Heart (tissue), 3 donors: ENCODE measurements around a stretch of chr11.

DNA sequence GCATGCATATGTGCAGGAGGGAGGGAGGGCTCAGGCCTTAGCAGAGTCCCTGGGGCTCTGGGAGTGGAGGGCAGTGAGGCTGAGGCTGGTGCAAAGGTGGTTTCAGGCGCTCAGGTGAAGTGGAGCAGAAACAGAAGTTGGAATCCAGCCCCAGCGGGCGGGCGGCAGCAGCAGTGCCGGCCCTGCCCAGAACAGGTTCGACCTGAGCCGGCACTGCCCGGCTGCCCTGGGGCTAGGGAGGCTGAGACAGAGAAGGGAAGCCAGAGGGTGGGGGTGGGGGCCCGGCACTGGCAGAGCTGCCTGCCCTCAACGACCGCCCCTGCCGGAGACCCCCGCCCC lies 13.4 kb downstream of the ASCL2 start:
- RAMPAGE, long total RNA, 2 experiments, result no peak in any of the 2 experiments

DNA sequence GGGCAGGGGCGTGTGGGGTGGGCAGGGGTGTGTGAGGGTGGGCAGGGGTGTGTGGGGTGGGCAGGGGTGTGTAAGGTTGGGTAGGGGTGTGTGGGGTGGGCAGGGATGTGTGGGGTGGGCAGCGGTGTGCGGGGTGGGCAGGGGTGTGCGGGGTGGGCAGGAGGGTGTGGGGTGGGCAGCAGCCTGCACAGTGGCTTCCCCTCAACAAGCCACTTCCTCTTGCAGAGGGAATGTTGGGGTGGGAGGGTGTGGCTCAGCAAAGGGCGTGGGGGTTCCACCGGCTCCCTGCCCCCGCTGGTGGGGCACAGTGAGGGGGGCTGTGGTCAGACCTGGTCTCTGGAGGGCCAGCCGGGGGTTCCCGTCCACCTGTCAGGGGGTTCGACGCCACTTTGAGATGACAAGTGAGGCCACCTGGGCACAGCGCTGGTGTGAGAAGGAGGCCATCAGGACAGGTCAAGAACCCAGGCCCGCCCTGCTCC lies 1.5 kb downstream of the C11orf21 start:
- RAMPAGE, long total RNA, 2 experiments, result no peak in any of the 2 experiments

DNA sequence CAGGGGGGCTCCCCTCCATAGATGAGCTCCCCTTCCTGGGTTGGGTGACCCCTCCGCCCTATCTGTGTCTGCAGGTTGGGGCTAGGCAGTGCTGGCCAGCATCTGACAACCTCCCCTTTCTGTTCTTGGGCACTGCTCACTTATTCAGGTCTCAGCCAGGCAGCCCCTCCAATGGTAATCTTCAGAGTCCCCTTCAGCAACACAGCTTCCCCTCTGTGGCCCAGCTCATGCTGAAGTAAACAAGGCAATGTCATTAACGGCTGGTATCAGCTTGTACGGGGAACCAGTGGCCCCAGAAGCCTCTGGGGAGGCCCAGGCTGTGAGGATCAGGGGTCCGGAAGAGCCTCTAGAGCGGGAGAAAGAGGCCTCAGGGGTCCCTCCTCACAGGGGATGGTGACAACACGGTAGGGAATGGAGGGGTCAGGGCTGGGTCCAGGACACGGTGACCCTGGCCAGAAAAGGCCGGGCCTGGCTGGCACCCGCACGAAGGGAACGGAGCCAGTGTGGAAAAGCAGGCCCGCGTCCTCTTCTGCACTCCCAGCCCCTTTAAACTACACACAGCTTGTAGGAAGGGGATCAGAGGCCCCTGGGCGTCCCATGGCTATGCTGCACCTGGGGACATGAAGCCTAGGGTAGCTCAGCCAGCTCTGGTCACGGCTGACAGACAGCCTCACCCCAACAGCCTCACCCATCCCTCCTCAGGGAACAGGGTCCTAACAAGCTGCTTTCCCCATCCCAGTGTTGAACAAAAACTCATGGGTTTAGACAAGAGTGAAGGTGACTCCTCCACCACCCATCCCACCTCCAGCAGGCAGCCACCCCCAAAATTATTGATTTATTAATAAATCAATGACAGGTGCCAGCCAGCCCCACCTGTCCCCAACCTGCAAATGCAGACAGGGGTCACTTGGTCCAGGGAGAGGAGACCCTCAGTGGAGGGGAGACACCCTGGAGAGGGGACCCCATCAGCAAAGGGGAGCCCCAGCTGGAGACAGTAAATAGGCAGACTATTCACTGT lies 9.3 kb upstream of the CD81 start:
- RAMPAGE, long total RNA, 2 experiments, result no peak in any of the 2 experiments

DNA sequence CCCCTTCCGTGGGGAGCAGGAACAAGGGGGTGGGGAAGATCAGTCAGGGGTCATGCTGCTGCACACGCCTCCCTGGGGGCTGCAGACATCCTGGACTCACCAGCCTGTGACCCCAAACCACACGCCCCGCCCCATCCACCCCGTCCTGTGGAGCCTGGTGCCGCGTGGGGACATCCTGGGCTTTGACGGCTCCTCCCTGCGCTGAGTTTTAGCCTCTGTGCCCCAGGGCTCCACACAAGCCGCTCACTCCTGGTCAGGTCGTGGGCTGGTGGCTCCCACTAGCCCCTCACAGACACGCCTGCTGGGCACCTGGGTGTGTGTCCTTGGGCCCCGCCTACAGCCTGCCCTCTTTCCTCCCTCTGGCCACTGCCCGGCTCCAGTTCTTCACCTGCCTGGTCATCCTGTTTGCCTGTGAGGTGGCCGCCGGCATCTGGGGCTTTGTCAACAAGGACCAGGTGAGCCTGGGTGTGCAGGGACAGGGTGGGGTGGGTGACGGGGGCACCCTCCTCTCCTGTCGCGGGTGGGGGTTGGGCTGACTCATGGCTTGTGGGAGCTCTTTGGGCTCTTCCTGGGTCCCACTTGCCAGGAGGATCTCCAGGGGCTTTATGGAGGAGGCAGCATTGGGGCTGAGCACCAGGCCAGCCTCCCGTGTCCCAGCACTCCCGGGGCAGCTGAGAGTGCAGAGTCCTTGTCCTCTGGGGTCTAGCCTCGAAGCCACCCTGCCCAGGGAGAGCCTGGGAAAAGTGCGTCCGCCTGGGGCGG lies 5.8 kb upstream of the TSSC4 start:
- RAMPAGE, long total RNA, 2 experiments, result no peak in any of the 2 experiments

DNA sequence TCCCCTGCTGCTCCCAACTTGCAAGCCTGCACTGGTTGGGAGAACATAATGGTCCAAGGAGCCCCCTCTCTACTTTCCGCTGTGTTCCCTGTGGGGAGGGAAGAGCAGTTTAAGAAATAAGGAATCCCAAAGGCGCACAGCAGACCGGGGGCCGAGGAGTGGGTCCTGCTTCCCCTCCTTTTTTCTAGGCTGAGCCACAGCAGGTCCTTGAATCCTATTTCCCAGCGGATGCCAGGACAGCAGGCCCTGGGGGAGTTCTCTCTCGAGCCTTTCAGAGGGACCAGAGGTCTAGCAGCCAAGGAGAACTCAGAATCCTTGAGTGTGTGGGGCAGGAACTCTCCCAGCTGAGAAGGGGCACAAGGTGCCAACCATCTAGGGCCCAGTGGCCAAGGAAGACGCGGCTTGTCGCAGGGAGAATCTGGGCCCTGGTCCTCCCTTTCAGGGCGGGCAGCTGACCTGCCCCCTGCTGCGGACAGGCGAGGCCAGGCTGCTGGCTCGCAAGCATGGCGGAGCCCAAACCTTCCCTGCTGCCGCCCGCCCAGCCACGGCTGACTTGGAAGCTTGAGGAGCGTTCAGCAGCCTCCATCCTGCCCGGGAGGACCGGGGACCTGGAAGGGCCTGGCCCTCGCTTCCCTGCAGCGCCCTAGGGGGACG lies 1.1 kb upstream of the TSSC4 start:
- RAMPAGE, long total RNA, 2 experiments, result no peak in any of the 2 experiments

DNA sequence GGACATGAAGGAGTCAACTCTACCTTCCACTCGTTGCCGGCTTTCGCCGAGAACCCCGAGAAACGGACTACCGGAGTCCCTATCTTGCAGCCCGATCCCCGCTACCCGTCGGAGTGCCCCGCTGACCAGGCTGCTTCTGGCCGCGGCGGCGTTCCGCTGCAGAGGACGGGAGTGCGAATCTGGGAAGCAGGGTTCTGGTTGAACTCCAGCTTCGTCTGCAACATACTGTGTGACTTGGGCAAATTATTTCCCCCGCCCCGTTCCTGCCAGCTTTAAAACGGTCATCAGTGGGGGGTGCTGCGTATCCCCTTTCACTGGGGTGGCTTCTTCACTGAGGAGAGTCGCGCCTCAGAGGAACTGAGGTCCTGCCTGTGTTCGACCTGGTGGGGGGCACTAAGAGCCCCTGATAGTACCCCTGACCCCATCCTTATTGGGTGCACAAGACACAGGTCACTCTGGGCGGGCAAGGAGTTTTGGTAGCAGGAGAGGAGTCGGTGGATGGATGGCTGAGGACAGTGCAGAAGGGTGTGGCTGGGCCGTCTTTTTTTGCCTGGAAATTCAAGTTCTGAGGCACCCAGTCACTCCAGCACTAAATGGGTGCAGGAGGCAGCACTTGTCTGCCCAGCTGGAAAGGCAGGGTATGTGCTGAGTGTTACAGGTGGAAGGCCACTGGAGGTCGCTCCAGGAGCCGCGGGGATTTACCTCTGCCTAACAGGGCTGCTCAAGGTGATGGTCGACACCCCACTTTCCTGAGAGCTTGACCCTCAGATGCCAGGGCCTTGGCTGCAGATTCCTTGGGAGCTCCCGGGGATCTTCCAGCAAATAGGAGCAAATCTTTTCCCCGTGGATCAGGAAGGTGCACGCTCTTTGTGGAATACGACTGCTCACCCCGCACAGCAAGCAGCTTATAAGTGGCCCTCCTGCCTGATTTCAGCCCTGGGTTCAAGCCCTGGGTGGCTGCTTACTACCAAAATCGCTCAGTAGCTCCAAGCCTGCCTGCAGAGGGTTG lies 878 bp downstream of the TSSC4 start:
- RAMPAGE, long total RNA, 2 experiments, result no peak in any of the 2 experiments

GRCh38 chr11:2443892-2444371 lies 382 bp downstream of the TRPM5 start:
- RAMPAGE, long total RNA, 2 experiments, result no peak in any of the 2 experiments

DNA sequence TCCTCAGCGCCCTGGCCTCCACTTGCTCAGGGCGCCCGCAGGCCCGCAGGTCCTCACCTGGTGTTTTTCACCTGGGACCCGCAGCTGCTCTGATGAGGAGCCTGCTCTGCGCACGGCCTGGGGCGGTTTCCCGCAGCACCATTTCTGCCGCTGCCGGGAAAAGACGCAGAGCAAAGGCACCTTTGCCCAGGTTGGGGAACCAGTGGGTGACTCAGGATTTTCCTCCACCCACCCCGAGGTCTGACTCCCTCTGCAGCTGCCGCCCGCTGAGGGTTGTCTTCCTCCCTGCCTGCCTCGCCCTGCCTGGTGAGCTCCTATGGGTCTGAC lies 89.4 kb downstream of the KCNQ1 start:
- RAMPAGE, long total RNA, 2 experiments, result no peak in any of the 2 experiments

DNA sequence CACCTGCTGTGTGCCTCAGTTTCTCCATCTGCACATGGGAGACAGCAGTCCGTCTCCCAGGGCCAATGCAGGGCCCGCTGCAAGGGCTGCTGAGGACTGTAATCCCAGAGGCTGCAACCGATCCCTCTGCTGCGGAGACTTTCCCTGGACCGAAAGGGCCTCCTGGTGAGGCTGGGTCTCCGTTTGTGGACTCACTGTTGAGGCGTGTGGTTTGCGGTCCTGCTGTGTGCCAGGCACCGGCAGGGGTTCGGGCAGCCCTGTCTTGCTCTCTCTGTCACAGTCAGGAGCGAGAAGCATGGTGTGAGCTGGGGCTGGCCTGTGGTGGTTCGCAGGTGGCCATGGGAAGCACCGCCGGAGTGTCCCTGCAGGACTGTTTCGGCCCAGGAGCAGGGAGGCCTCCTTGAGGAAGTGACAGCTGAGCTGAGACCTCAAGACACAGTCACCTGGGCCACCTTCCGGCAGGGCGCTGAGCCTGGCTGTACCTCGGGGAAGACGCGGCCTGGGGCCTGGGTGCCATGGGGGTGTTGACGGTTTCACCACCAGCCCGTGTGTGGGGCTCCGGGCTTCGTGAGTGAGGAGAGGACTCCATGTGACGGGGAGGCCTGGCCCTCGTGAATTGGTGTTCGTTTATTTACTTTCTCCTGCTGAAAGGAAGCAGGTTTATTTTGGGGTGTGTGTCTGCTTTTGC lies 132.3 kb downstream of the KCNQ1 start:
- RAMPAGE, long total RNA, 2 experiments, result no peak in any of the 2 experiments

GRCh38 chr11:2681128-2681853 lies 204.3 kb downstream of the CDKN1C start:
- RAMPAGE, long total RNA, 2 experiments, result no peak in any of the 2 experiments

GRCh38 chr11:2700562-2701704 lies 184.6 kb downstream of the CDKN1C start:
- RAMPAGE, long total RNA, 2 experiments, result no peak in any of the 2 experiments

GRCh38 chr11:2752844-2753239 lies 132.7 kb downstream of the CDKN1C start:
- RAMPAGE, long total RNA, 2 experiments, result no peak in any of the 2 experiments

DNA sequence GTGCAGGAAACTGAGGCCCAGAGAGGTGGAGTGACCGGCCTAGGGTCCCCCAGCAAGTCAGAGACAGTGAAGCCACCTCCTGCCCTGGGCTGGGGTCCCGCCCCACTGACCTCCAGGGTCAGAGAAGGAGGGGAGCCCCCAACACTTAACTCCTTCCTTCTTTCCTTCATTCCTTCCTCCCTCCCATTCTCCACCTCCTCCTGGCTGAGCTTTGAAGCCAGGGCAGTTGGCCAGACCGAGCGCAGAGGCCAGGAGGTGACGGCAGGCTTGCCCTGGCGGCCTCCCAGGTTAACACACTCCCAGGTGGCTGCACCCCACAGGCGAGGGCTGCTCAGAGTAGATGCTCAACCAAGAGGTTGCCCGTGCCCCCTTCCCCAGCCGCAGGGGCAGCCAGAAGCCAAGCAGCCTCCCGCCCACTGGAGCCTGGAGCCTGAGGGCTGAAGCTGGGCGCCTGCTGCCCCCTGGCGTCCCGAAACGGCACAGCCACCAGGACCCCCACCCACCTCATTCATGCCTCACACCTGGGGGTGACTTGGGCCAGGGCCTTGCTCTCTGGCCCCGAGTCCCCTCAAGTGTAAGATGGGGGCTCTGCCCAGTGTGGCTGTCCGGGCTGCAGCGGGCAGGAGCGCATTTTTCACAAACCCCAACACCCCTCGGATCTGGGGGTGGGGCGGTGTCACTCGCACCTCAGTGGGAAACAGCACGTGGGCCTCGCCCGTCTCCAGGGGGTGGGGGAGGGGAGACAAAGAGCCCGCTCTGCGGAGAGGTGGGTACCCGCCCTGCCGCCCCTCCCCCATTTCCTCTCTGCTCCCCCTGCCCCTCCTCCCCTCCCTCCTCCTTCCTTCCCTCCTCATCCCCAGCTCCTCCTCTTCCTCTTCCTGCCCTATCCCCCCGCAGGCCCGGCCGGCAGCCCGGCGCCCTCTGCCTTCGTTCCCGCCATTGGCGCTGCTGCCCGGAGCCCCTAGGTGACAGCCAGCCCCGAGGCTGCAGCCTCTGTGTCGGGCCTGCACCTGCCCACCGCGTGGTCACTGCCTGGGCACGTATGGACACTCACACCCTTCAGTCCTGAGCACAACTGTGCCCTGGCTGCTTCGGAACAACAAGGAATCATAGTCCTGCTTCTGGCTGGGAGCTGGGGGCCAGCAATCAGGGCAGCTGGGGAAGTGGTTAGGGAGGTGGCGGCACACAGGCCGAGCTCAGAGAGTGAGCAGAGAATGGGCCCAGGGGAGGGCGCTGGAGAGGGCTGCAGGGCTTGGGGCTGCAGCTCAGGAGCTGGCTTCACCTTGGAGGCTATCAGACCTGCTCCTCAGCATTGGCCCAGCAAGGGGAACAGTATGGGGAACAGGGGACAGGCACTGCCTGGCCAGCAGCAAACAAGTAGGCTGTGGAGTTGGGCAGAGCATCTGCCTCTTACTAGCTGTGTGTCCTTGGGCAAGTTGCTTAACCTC lies 6.7 kb upstream of the CDKN1C start:
- RAMPAGE, long total RNA, 2 experiments, result no peak in any of the 2 experiments

- RAMPAGE, long total RNA, 2 experiments, result no peak in any of the 2 experiments
These were observed 9.8 kb downstream of the SLC22A18 start for GRCh38 chr11:2911902-2912189.

DNA sequence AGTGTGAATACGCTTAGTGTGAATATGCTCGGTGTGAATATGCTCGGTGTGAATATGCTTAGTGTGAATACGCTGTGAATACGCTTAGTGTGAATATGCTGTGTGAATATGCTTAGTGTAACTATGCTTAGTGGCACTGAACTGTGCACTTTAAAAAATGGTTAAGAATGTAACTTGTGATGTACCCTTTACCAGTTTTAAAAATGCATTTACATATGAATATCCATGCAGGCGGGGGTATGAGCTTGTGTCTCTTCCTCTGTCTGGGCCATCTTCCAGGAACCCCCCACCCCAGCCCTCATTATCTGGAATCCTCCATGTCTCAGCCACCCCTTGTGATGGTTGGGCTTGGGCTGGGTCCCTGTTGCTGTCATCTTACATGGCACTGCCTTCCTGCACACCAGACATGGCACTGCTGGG lies 9.6 kb upstream of the PHLDA2 start:
- RAMPAGE, long total RNA, 2 experiments, result no peak in any of the 2 experiments

DNA sequence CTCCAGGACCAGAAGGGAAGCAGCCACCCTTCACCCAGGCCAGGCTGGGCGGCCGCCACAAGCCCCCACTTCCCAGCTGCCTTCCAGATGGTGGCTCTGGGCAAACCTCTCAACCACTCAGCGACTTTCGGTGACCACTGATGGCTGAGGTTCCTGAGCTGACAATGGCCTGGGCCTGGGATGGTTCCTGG lies 13.6 kb upstream of the PHLDA2 start:
- RAMPAGE, long total RNA, 2 experiments, result no peak in any of the 2 experiments

DNA sequence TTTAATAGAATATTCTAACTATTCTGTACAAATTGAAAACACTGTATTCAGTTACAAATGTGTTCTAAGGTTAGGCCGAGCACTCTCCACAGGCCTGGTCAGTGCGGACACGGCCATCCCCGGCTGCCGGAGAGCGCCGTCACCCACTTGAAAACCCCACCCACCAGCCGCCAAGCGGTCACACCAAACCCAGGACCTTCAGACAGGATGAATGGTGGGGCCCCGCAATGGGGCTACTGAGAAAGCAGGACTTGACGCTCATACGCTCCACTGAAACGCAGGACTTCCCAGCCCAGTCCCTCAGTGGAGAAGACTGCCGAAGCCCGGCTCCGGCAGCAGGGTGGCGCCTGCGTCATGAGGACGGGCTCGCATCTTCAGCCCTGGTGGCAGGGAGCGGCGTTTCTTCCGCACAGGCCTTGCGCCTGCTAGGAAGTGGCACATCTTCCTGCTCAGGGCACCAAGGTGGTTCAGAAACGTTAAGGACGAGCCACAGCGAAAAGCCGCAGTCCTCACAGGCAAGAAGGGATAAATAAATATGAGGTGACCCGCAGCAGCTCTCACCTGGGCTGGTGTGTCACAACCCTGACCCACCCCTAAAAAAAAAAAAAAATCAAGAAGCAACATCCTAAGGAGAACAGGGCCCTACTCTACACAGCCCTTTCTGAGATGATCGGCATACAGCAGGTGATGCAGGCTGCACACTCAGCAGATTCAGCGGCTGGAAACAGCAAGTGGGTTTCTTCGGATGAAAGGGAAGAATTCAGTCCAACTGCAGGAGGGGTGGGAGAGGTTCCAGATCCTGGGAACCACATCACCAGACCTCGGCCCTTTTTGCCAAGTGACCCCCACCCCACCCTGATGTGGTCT lies 15.5 kb upstream of the PHLDA2 start:
- RAMPAGE, long total RNA, 2 experiments, result no peak in any of the 2 experiments

GRCh38 chr11:2976590-2977175 lies 15.4 kb downstream of the NAP1L4 start:
- RAMPAGE, long total RNA, 2 experiments, result no peak in any of the 2 experiments

- RAMPAGE, long total RNA, 2 experiments, result no peak in any of the 2 experiments
These were observed 11.8 kb upstream of the NAP1L4 start for GRCh38 chr11:3003828-3004520.

DNA sequence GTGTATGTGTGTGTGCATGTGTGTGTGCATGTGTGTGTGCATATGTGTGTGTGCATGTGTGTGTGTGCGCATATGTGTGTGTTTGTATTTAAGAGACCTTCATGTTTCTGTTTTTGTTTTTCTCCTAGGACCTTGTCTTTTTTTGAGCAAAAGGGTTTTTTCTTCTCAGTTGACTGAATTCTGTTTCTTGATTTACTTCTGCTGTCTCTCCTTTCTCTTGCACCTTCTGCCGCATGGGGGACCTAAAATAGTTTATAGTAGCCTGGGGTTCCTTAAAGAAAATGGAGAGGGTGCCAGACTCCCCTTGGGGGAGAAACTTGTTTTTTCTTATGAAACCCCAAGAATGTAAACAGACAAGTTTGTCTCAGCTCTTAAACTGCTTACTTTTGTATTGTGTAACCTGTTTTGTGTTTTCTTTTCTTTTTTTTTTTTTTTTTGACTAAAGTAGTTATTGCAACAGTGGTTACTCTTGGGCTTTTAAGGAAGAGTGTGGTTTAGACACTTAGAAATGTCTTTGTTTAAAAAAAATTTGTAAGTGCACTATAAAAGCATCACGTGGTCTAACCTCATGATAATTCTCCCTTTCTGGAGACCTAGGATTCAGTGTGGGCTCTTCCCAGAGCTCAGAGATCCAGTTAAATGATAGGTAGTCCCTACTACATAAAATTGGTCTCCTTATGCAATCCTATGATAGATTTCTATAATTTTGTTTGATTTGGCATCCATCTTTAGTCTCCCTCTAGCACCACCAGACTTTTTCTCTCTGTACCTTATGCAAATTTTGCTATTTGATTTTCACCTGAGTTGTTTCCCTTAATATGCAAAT lies 52.8 kb downstream of the OSBPL5 start:
- RAMPAGE, long total RNA, 2 experiments, result no peak in any of the 2 experiments